PFSK-1 (cell line): ENCODE measurements around a stretch of chr5.

GRCh38 chr5:98770950-98772079 is 2.1 kb upstream of the RGMB start:
- RRBS, result no CpG with 5 or more reads among the region's 24 CpGs

DNA sequence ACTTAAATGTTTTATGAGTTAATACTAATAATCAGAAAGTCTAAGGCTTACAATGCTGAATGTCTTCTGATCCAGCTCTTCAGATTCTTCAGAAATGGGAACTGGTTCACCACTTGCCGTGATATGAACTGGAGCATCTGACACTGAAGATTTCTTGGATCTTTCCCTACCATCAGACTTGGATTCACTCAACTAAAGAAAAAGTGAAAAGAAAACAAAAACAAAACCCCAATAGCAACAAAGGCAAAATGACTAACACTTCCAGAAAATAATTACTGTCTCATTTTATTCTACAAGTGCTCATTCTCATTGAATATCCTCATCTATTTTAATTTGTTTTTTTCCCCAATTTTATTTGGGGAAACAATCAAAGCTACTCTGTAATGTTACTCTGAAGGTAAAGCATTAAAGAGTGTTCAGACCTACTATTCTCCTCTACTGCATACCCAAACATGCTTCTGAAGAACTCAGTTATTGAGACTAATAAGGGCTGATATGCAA is 60.3 kb downstream of the CHD1 start:
- RRBS, result no CpG with 5 or more reads among the region's 1 CpG

DNA sequence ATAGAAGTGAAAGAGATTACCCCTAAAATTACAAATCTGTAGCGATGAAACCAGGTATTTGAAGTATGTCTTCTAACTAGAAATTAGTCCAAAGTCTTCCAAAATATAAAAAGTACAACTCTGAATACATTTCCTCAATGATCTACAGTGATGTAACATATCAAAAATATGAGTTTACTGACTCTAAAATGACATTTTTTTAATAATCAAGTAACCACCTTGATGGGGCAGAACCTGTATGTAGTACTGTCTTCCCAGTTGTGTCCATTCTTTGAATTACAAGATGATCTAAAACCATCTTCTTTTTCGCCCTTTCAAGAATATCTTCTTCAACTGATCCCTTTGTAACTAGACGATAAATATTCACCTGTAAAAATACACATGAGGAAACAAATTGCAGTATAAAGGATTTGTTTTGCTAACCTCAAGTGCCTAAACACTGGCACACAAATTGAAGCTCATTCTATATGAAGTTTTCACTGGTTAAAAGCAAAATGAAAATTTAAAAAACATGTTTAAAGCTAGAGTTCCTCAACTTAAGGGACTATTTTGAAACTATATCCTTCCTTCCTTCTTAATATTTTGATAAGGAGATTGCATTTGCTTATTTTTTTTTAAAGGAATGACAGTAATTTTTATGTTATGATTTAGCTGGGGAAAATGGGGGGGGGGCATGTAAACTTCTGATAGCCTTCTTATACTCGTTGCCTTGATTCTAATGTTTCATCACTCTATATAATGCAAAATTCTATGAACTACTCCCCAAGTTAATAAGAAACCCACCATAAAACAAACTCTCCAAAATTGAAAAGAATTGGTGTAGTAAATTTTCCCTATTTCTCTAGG is 46.8 kb downstream of the CHD1 start:
- RRBS, result no CpG with 5 or more reads among the region's 4 CpGs

DNA sequence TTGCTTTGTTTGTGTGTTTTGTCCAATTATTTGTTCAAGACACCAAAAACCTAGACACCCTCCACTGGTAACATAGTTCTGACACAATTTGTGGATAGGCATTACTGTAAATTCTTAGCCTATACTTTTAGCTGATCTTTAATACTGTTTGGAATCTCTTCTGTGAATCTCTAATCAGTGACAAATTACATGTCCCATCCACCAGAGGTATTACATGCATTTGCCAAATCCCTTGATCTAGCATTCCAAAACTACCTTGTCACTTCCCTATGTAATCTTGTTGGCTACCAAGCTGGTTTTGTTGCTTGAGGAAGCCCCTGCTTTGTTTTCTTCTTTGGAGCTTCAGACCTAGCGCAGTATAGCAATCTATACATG is 61.5 kb downstream of the ST8SIA4 start:
- RRBS, result no CpG with 5 or more reads among the region's 1 CpG

GRCh38 chr5:100902329-100903012 is 611 bp downstream of the ST8SIA4 start:
- RRBS, result no CpG with 5 or more reads among the region's 14 CpGs

- RRBS, result no CpG with 5 or more reads among the region's 3 CpGs
Observed at GRCh38 chr5:102130860-102131370, 165.2 kb downstream of the SLCO4C1 start.

DNA sequence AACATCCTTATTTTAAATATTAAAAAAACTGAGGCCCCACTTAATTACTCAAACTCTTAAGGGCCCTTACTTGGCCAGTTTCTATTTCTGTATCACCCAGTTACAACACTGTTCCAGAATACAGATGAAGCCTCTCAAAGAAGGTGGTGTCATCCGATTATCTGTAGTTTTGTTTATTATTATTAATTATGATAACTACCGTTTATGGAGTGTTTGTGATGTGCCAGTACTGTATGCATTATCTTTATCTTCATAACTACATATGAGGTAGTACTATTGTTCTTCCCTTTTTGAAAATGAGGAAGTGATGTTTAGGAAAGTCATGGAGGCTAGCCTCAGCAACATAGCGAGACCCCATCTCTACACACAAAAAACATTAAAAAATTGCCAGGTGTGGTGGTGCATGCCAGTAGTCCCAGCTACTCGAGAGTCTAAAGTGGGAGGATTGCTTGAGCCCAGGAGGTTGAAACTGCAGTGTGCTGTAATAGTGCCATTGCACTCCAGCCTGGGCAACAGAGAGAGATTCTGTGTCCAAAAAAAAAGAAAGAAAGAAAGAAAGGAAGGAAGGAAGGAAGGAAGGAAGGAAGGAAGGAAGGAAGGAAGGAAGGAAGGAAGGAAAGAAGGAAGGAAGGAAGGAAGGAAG is 47.6 kb downstream of the PAM start:
- RRBS, result no CpG with 5 or more reads among the region's 4 CpGs

DNA sequence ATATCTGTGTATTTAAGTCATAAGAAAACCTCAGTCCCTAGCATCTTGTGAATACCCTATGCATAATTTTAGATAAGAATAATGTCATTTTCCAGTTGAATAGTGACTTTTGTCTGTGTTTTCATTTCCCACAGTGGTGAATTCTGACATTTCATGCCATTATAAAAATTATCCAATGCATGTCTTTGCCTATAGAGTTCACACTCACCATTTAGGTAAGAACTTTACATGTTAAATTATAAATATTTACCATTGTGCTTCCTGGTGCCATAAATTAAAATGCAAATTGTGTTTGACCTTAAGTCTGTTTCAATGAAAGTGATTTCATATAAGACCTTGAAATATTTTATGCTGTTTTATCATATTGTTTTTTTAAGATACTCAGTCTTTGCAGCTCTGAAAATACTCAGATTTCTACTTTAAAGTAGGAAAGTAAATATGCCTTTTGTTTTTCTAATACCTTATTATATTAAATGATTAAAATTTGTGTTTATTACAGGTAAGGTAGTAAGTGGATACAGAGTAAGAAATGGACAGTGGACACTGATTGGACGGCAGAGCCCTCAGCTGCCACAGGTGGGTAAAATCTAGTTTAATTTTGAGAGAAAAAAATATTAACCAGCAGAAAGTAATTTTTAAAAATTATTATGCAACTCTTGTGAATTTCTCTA is 170.4 kb downstream of the GIN1 start:
- RRBS, result no CpG with 5 or more reads among the region's 1 CpG

- RRBS, result no CpG with 5 or more reads among the region's 2 CpGs
Observed at GRCh38 chr5:102959750-102960174, 160.2 kb downstream of the GIN1 start.

DNA sequence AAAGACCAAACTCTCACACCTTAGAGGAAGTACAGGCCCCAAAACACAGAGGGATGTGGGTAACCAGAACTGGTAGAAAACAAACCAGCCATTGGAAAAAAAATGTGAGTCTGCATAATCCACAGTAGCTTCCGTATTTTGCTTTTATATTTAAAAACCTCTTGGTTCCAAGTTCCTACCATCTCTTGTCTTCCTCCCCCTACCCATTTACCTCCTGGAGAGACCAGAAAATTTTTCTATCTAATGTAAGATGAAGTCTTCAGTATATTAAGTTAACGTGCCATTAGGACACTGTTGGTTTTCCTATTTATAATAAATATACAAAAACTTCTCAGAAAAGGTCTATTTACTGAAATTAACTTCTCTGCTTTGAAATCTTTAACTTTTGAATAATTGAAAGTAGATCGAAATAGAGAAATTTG is 8.3 kb downstream of the GIN1 start:
- RRBS, result no CpG with 5 or more reads among the region's 3 CpGs

DNA sequence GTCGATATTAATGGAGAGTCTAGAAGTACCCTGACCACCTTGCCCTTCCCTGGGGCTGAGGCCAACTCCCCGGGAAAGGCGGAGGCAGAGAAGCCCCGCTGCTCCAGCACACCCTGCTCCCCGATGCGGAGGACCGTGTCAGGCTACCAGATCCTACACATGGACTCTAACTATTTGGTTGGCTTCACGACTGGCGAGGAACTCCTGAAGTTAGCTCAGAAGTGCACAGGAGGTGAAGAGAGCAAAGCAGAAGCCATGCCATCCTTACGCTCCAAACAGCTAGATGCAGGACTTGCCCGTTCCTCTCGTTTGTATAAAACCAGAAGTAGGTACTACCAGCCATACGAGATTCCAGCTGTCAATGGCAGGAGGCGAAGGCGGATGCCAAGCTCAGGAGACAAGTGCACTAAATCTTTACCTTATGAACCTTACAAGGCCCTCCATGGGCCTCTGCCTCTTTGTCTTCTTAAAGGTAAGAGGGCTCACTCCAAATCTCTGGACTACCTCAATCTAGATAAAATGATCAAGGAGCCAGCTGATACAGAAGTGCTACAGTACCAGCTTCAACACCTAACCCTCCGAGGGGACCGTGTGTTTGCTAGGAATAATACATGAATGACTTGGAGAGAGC is 17.5 kb downstream of the MACIR start:
- RRBS, result no CpG with 5 or more reads among the region's 17 CpGs

GRCh38 chr5:106856824-106857061 is 814.0 kb downstream of the EFNA5 start:
- RRBS, result no CpG with 5 or more reads among the region's 3 CpGs

DNA sequence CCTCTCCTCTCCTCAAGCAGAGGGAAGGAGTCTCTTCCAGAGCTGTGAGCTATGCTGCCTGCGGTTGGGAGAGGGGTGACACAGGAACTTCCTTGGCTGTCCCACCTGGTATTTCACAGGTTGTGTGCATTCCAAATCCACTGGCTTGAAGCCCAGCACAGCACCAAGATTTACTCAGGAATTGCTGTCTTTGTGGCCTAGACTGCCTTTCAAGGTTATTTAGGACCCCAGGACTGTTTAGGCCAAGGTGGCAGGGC is 318.3 kb downstream of the EFNA5 start:
- RRBS, result no CpG with 5 or more reads among the region's 1 CpG

DNA sequence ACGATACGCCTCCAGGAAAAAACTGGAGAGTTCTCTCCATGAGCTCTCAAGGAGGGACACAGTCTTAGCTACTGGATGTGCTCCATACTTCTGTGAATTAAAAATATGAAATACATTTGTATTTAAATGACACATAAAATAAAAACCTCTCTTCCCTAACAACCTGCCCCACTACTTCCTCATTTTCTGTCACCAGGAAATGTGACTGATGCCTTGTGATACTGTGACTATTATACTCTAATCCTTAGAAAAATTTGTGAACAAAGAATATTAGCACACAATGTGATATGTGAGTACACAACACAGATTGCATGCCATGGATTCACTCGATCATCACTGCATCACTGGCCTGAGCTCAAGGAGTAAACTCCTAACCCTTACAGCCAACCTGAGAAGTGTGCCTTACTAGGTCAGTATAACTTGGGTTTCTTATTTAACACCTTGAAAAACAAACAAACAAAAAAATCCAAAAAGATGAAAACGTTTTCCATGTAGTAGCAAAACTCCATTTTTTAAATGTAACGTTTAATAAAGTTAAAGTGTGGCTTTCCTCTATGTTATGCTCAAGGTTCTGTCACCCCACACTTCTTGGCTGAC is 280.9 kb downstream of the EFNA5 start:
- RRBS, result no CpG with 5 or more reads among the region's 5 CpGs

GRCh38 chr5:107464447-107464758 is 206.3 kb downstream of the EFNA5 start:
- RRBS, result no CpG with 5 or more reads among the region's 2 CpGs

GRCh38 chr5:107668714-107669172 is 2.0 kb downstream of the EFNA5 start:
- RRBS, result no CpG with 5 or more reads among the region's 8 CpGs

- RRBS, result 2% methylated on average over 15 of the region's 20 CpGs
Observed at GRCh38 chr5:107671154-107671370, 325 bp upstream of the EFNA5 start.

DNA sequence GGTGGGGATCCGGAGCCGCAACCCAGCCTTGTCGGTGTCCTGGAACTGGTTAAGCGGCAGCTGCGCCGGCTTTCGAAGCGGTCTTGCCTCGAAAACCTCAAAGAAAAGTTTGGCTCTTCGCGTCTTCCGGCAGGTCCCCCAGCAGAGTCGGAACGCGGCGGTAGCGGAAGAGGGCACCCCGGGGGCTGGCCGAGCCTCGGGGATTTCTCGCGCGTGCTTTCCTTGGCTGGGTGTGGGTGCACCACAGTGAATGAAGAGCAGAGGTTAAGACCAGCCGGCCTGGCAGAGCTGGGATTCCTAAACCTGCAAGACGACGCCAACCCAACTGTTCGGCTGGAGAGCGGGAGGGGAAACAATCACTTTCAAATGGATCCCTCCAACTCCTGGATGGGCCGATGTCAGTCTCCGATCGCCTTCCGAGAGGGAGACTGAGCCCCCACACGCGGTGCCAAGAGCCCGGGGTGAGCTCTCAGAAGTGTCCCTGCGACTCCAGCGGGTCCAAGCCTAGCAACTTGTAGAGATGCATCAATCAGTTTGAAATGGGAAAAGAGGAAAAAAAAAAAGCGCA is 718 bp upstream of the EFNA5 start:
- RRBS, result 1% methylated on average over 24 of the region's 38 CpGs